Metastatic Breast Carcinoma in the Brain (tissue), 10 donors: ENCODE measurements around a stretch of chr6.

DNA sequence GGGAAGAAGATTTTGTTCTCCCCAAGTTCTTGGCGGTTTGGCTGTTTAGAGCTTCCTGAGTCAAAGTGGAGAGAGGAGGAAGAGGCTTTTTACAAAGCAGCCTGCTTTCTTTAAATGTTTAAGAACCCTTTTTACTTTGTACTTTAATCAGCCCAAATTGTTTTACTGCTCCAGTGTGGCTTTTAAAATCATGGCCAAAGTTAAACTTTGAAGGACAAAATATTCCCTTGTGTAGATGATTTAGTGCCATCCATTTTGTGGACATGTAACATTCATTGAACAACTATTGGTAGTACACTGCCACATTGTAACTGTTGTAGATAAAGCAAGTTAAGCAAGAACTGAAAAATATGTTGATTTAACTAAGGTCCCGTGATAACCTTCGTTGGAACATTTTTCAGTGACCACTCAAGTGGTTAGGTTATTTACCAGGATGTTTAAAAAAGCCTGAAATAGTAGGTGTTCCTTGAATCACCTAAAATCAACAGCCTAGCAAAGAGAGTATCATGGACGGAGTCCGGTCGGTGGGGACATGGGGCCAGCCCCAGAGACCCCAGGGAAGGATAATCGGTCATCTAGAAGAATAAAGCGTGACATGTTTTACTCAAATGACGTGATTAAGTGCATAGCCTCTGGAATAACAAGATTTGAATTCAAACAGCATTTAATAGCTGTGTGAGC, 2.5 kb downstream of the AMD1 start:
- PRO-cap, 10 experiments: peak in 1 of 10 experiments; most common plus-strand start position 68 of the sequence (in 1)

DNA sequence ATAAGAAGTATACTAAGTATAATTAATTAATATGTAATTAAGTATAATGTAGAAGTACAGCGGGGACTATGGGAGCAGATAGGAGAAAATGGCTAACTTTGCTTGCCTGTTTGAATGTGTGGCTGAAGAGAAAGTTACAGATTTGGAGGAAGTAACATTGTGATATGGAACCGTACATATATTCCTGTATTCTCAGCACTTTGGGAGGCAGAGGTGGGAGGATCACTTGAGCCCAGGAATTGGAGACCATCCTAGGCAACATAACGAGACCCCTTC, 812 bp downstream of the GTF3C6 start:
- PRO-cap, 10 experiments: no peak in any of the 10 experiments

GRCh38 chr6:110971367-110971857, 10.4 kb upstream of the RPF2 start:
- PRO-cap, 10 experiments: no peak in any of the 10 experiments

- PRO-cap, 10 experiments: no peak in any of the 10 experiments
Measured at GRCh38 chr6:111032644-111033260, 50.9 kb downstream of the RPF2 start.

- PRO-cap, 10 experiments: peak in 3 of 10 experiments; most common plus-strand start chr6:111088598 (in 3); most common minus-strand start chr6:111088468 (in 1)
Measured at GRCh38 chr6:111087930-111088896, 910 bp downstream of the SLC16A10 start.

- PRO-cap, 10 experiments: no peak in any of the 10 experiments
Measured at GRCh38 chr6:111231086-111231408, 28.1 kb upstream of the MFSD4B start.

DNA sequence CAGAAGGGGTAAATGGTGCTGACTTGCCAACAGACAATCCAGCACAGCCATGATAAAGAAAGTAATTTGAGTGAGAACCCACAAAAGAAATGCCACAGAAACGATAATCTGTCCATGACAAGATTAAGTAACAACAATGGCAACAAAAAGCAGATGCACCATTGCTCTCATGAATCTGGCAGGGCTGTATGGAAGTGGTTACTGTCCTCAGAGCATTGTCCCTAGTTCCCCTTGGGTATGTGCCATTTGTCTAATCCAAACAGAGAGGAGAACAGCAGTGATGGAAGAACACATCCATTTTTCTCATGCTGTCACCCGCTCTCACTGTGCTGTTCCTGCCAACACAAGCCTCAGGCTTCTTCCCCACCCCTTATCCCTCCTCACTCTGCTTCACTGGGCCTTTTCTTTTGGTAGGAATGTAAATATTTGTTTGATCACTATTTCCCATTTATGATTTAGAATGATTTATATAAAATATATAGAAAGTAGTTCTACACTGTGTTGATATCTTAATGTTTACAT, 65.8 kb downstream of the REV3L start:
- PRO-cap, 10 experiments: no peak in any of the 10 experiments

GRCh38 chr6:111483999-111485040, 1.3 kb upstream of the REV3L start:
- PRO-cap, 10 experiments: peak in 9 of 10 experiments; most common plus-strand start chr6:111484243 (in 7); most common minus-strand start chr6:111484120 (in 7)

DNA sequence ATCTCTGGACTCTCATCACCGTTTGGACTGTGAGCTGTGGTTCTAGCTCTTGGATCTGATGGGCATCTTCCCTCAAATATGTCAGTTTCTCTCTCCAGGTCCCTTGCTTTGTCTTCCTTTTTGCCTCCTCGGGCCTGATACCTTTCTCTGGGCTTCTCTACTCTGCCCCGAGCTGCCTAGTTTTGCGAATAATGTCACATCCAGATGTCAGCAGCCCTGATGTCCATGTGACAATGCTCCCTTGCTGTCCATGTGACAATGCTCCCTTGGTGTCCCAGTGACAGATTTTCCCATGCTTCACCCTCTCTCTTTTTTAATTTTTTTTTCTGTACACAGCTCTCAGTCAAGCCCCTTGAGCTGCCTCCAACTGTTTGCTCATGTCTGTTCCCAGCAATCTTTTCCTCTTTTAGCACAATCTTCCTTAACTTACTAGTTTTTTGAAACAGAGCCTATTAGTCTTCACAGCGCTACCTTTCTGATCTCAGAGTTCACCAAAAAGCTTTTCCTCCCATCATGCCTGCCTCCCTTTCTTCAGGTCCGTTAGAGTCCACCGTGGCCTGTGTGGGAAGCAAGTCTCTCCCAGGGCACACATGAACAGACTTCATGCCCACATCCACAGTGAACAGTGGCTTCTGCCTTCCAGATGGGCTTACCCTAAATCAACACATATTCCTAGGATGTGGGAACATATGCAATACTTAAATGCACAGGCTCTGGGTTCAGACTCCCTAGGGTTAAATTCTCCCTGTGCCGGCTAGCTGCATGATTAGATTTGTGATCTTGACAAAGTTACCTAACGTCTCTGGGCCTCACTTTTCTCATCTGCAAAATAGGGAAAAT, 6.2 kb downstream of the TRAF3IP2 start:
- PRO-cap, 10 experiments: no peak in any of the 10 experiments

DNA sequence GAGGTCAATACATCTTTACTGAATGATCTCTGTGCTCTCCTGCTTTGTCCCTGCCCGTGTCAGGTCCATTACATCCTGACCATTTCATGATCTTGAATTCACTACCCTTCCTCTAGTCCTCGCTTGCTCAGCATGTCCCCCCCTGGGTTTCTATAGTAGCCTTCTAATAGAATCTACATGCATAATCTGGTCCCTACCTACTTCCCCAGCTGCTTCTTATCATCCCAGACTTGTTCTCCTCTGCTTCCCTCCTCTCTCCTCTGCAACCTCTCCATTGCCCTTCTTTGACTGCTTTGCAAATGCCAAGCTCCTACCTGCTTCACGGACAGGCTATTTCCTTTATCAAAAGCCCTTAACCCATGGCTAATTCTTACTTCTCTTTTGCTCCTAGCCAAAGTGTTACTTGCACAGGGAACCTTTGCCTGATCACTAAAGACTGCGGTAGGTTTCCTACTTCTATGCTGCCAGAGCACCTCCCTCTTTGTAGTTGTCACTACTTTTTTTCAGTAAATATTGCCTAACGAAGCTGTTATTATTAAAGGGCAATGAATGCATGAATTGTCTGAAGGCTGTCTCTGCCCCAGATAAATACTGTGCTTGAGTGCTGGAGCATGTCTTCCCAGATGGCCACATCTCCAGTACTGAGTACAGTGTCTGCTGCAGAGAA, 73.3 kb upstream of the TRAF3IP2 start:
- PRO-cap, 10 experiments: no peak in any of the 10 experiments

DNA sequence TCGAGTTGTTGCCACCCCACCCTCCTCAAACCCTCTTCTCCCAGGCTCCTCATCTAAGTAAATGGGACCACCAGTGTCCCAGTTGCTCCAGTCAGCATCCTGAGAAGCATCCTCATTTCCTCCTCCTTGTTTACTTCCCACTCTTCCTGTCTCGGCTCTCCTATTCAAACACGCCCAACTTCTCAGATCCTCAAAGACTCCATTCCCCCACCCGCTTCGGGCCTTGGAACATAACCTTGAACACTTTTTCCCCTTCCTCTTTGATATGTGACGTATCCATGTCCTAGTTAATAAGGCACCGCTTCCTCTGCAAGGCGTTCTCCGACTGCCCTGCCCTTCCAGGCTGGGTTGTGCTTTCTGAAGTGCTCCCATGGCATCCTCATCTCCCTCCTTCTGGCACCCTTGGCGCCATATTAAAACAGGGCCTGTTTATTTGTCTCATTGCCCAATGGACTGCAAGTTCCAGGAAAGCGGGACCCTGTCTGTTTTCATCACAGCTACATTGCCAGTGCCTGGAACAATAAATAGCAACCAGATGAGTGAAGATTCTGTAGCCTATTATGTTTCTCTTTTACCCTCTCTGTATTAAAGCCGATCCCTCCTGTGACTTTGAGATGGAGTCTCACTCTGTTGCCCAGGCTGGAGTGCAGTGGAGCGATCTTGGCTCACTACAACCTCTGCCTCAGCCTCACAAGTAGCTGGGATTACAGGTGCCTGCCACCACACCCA, 115.3 kb upstream of the TRAF3IP2 start:
- PRO-cap, 10 experiments: no peak in any of the 10 experiments

DNA sequence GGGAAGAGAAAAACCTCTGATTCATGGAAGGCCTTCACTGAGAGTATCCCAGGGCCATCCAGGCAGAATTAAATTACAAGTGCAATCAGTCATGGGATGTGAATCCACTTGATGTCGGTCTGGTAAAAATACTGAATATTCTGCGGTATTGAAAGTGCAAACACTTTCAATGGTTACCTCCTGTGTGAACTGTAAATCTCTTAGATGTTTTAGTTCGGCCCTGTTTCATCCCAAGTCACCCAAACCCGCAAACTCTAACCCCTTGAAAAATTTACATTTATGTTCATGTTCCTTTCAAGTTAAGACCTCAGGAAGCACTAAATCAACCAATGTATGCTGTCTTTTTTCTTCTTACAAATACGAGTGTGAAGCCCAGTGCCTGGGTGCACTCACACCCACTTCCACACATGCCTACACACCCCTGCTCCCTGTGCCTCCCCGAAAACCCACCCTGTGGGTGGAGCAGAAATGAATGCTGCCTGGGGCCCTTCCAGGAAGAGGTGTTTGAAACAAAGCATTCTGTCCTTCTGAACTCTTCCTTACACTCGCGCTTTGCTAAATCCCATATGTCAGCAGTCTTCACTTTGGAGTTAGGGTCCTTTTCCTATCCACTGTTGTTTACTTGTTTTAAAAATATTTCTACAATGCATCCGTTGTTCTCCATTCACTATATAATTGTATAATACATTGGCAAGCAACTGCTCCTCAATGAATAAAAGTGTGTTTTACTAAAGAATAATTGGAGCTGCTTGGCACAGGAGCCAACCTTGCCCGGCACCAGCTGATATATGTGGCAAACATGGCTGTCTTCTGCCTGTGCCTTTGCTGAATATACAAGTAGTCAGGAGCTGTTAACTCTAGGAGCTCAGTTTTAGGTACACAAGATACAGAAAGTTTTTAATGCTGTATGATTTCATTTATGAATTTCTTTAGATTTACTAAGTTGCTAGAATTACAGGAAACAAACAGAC, 62.7 kb downstream of the FYN start:
- PRO-cap, 10 experiments: no peak in any of the 10 experiments

- PRO-cap, 10 experiments: no peak in any of the 10 experiments
Measured at GRCh38 chr6:111837315-111838432, 35.6 kb downstream of the FYN start.

DNA sequence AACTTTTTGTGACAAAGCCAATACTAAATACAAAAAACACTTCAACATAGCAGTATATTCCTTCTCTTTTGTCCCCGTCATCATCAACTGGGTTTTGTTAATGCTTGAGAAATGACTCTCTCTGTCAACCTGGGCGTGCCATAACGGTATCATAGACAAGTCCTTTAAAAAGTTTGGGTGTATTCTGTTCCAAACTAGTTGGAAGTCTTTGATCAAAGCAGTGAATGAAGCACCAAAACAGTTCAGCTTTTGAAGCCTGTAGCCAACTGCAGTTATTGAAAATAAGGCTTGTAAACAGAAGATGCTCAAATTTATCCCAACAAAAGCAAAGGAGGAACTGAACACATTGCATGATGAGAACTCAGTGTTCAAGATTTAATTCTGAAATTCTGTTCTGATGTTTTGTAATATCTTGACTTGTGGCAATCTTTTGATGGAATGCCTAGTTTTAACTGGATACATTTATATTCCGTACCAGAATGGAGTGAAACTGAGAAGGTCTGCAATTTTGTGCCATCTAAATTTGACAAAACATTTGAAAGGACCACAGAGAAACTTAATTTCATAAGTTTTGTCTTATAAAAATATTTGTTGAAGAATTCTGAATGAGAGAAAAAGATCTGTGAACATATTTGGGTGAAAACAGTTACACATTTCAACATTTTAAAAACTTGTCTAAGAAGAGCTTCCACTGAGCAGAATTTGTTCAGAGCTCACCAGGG, 17.6 kb downstream of the FYN start:
- PRO-cap, 10 experiments: no peak in any of the 10 experiments

- PRO-cap, 10 experiments: no peak in any of the 10 experiments
Measured at GRCh38 chr6:111859211-111859661, 14.0 kb downstream of the FYN start.

- PRO-cap, 10 experiments: no peak in any of the 10 experiments
Measured at GRCh38 chr6:111908732-111909655, 35.7 kb upstream of the FYN start.

- PRO-cap, 10 experiments: peak in 1 of 10 experiments; most common plus-strand start chr6:112038104 (in 1)
Measured at GRCh38 chr6:112037760-112038366, 16.0 kb upstream of the CCN6 start.

DNA sequence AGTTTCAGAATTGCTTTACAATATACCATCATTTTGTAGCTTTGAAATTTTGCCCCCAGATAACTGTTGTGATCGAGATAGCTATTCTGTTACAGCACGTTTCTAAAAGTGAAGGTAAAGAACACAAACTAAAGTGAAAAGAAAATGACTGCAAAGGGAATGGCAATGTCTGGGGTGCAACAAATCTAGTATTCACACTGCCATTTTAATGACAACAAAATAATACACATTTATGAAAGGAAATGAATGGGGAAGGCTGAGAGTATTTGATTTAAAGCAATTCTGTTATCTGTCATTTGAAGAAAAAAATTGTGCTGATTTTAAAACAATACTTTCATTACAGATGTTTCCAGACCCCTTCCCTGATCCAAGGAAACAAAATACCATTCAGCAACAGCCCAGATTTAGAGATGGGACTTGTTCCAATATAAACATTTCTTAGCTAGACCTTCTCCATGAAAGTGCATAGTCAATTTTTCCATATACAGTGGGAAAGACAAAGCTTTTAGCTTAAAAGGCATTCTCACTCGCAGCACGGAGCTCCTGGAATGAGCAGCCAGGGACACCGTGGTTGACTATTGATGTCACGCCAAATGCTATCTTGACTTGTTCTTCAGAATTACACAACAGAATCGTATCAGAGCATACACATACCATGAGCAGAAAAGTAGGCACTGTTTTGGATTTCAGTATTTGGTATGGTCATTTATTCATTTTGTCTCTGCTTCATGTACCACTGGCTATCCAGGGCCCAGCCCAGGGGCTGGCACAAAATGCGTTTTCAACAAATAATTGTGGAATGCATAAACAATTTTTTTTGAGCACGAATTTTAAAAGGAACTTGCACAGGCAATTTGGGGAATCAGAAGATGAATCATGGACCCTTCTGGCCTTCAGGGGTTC, 21.5 kb downstream of the LAMA4 start:
- PRO-cap, 10 experiments: peak in 7 of 10 experiments; most common plus-strand start position 526 of the sequence (in 7); most common minus-strand start position 369 of the sequence (in 2)

DNA sequence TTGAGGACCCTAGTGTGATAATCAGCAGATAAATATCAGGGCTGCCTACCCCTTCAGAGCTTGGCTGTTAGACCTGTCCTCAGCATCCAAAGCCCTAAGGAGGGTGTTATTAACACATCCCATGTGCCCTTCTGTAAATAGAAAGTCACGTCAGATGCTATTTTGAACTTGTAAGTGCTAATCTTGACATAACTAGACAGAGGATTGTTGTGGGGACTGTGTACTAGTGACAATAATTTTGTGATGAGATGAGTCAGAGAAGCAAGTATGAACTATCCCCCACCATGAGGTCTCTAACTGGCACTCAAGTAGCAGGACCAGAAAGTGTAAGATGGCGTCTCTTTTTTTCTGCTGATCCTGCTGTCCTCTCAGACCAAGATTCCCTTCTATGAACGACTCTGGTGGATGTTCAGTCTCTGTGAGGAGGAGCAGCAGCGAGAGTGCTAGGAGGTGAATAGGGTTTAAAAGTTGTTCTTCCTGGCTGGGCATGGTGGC, 5.1 kb upstream of the LAMA4 start:
- PRO-cap, 10 experiments: no peak in any of the 10 experiments

- PRO-cap, 10 experiments: no peak in any of the 10 experiments
Measured at GRCh38 chr6:113221743-113222310, 635.3 kb upstream of the MARCKS start.